Metastatic Lung Carcinoma in the Adrenal Gland (tissue), 1 donor: ENCODE measurements around the genes TAMALIN, ATG101, KRT5 and KRT2.

GRCh38 chr12:51907760-51907941 lies 347 bp downstream of the ACVRL1 start:
- PRO-cap: no peak

- PRO-cap: unidirectional peak, plus-strand start at chr12:51912323
Observed at GRCh38 chr12:51911444-51912685, 4.6 kb downstream of the ACVRL1 start.

GRCh38 chr12:51924603-51925275 lies 17.4 kb downstream of the ACVRL1 start:
- PRO-cap: no peak

DNA sequence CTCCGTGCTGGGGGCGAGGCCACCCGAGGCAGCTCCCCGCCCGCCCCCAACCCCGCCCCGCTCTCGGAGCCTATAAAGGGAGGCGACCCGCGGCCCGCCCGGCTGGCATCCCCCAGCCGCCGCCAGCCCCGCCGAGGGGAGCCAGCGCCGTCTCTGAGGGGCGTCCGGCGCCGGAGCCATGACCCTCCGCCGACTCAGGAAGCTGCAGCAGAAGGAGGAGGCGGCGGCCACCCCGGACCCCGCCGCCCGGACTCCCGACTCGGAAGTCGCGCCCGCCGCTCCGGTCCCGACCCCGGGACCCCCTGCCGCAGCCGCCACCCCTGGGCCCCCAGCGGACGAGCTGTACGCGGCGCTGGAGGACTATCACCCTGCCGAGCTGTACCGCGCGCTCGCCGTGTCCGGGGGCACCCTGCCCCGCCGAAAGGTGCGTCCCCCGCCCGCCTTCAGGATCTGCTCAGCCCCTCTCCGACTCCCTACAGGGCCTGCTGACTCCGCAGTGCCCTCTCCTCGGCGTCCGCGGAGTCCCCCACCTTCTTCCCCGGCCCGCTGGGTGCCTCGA lies at the start of gene TAMALIN:
Gene TAMALIN, plus strand, starts transcription at position 105 of the 559 bp plus-strand sequence.
- PRO-cap: bidirectional peak, plus-strand start at position 105 of the sequence, minus-strand start outside the sequence

GRCh38 chr12:52020000-52020548 lies 13.3 kb downstream of the TAMALIN start:
- PRO-cap: no peak

DNA sequence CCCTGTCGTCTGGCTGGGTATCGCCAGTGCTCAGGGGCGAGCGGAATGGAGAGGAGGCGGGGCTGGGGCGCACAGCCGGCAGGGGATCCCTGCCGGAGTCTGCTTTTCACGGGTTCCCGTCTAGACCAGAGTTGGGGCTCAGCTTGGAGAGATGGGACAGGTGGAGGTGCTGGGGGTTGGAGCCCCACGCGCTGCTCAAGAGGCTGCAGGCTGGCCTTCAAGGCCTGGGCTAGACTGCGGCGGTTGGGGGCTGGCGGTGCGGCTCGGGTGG lies 16.2 kb downstream of the TAMALIN start:
- PRO-cap: bidirectional peak, plus-strand start at position 26 of the sequence, minus-strand start outside the sequence

- PRO-cap: unidirectional peak, minus-strand start at chr12:52038628
Observed at GRCh38 chr12:52038533-52039217, 12.6 kb upstream of the NR4A1 start.

DNA sequence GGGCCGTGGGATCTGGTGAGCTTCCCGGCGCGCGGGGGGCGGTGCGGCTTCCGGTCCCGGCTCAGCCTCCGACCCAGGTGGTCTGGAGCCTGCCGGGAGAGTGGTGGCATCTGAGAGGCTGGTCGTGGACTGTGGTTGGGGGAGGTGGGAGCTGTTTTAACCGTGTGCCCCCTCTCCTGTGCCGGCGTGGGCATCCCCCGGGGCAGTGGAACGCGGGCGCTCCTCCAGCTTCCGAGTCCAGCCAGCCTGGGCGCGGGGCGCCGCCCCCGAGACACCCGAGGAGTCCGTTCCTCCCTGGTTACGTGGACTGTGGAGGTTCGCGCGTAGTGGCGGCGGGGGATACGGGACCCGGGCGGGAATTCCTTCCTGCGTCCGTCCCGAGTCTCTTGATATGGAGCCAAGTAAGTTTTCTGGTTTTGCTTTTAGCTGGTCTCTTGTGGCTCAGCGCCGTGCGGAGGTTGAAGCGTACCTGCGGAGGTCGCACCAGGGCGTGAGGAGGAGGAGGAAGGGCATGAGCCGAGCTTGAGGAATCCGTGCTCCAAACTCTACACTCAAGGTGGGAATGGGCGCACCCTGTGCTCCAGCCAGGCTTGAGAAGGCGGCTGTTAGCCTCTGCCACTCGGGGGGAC lies at the start of gene ATG101:
Gene ATG101, plus strand, starts transcription at position 51 of the 629 bp plus-strand sequence.
- PRO-cap: bidirectional peak, plus-strand start at position 76 of the sequence, minus-strand start outside the sequence

- PRO-cap: no peak
Observed at GRCh38 chr12:52122955-52123327, 43.4 kb downstream of the SMIM41 start.

GRCh38 chr12:52170899-52171371 lies 20.9 kb downstream of the KRT80 start:
- PRO-cap: no peak

- PRO-cap: no peak
Observed at GRCh38 chr12:52207938-52208371, 16.1 kb upstream of the KRT80 start.

- PRO-cap: bidirectional peak, plus-strand start at chr12:52247652, minus-strand start at chr12:52247468
Observed at GRCh38 chr12:52247345-52248377, 14.6 kb downstream of the KRT7 start.

DNA sequence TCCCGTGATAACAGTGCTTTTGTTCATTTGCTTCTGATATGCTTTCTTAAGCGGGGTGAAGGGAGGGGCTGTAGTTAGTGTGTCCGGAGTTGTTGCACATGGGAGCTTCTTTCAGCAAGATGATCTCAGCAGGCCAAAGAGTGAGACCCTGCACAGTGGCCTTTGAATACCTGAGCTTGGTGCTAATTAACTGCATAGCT lies 17.9 kb downstream of the KRT85 start:
- PRO-cap: unidirectional peak, plus-strand start at position 77 of the sequence

DNA sequence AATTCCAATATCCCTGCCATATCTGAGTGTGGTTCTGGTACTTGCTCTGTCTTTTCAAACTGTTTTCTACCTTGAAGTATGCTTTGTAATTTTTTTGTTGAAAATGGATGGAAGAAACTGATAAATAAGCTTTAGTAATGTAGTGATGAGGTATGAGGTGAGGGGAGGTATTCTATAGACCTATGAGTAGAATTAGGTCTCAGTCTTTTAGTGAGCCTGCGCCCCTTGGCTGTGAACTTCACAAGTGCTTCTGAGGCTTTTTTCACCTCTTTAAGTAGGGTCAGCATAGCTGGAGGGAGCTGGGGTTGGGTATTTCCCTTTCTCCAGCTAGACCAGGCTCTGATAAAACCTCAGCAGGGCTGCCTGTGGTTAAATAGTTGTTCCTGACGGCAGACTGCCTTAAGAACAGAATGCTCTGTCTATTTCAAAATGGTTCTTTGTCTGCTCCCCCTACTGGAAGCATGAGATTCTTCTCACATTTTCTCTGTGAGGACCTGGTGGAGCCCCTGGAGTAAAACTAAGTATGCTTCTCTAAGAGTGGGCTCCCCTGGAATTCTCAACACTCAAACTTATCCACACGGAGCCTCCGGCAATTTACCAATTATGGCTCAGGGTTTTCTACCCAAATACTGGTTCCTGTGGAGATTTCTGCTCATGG lies 13.2 kb downstream of the KRT5 start:
- PRO-cap: no peak

DNA sequence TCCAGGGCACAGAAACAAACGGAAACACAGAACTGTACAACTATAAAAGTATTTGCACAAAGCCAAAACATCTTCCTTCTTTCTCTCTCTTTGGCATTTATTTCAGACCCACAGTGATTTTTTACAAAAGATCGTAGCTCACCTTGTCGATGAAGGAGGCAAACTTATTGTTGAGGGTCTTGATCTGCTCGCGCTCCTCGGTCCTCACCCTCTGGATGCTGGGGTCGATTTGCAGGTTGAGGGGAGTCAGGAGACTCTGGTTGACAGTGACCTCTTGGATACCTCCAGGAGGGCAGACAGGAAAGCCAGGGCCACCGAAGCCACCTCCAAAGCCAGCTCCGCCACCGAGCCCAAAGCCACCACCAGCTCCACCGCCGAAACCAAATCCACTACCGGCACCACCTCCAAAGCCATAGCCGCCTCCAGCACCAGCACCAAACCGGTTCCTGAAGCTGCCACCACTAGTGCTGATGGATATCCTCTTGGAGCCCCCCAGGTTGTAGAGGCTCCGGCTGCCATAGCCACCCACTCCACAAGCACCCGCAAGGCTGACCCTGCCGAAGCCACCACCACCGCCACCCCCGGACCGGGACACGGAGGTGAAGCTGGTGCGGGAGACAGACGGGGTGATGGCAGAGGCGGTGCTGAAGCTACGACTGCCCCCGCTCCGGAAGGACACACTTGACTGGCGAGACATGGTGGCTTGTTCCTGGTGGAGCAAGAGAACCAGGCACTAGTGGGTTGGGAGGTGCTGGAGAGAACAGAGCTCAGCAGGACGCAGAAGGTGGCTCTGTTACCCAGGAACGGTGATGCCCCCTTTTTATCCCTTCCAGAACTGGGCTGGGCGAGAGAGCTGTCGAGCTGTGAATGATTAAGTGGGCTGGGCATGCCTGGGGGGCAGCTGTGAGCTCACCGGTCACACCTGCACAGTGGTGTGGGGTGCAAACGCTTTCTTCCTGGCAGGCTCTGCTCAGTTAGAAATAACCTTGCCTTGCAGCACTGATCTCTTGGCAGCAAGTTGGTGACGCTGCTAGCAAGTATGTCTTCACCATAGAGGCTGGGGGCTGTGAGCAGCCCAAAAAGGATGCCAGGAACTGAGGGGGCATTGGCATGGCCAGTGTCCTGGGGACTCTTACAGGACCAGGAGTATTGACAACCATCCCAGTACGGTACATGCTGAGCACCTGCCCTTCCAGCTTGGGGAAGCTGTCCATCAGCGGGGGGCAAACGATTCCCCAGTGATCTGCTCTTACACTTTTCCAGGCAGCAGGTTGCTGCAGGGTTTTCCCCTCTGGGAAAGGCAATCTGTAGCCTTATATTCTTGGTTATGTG lies at the start of gene KRT5:
Gene KRT5, minus strand, starts transcription at position 795 of the 1,332 bp plus-strand sequence.
- PRO-cap: no peak

DNA sequence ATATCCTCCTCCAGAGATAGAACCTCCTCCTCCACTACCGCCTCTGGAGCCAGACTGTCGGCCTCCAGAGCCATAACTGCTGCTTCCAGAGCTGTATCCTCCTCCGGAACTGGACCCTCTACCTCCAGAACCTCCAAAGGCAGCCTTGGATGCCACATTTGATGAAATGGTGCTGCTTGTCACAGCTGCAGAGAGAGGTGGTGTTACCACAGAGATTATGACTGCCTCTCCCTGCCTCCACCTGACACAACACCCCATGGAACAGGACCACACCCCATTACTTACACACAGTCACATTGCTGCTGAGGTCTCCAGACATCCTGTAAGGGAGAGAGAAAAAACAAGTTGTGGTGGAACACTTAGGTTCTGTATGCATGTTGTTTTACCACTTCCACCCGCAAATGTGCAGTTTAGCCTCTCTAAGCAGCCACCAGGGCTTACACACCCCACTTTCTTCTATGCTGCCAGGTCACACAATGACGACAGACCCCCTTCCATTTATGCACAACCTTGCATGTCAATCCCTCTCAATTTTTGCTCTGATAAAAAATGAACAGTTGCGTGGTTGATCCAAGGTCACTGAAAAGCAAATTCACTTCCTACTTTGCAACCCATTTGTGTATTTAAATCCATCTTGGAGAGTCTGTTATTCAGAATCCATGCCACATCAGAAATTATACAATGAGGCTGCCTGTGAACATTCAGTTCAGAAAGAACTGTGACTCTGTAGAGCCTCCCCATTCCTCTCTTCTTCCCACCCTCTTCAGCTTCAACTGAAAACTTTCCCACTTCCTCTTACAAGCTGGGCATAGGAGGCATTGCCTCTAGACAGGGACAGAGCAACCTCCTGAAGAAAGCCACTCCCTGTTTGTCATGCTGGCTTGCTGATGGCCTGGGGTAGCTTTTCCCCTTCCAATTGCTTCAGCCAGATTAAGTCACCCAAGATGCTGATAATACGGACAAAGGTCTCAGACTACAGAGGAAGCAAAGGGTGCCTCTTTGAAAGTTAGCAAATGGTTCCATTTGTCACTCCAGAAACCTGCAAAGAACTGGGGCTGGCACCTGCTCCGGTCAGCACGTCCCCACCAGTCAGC lies 6.4 kb downstream of the KRT2 start:
- PRO-cap: no peak

- PRO-cap: no peak
Observed at GRCh38 chr12:52652029-52652488, at the start of gene KRT2. Gene KRT2 (minus strand): TSS chr12:52652211.

DNA sequence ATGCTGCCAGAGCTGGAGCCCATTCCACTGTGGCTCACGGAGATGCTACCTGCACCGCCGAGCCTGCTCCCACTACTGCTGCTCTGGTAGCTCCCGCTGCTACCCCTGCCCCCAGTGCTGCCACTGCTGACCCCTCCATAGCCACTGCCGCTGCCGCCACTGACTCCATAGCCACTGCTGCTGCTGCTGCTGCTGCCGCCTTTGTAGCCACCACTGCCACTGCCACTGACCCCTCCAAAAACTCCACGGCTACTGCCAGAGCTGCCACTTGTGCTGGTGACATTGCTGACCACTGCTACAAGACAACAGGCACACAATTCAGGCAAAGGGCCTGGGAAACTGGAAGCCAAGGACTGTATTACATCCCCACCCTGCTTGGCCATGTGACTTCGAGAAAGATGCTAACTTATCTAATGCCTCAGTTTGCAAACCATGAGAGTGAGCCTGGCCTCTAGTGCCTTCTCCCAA lies 8.3 kb downstream of the KRT76 start:
- PRO-cap: no peak

DNA sequence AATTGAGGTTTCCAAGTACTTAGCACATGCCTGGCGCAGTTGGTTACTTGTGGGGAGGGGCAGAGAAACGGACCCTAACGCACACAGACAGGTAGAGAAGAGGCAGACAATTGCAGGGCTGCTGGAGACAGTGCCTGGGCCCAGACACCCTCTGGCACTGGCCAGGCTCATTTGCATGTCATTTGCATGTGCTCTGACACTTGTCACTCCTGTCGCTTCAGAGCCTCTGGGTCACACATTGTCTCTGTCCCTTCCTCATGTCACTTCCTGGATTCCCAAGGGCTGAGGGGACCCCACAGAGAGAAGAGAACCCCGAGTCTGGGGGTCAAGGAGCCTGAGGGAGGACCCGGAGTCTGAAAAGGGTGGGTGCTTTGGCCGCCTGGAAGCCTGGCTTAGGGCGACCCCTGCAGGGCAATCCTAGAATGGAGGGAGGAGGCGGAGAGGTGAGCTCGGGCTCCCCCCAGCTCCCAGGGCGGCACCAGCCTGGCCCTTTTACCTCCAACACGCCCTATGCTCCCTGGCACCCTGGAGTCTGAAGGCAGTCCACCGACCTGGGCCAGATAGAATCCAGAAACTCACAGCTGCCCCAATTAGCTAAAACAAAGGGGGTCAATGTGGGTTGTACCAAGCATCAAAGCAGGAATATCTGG lies 21.6 kb upstream of the KRT78 start:
- PRO-cap: unidirectional peak, plus-strand start at position 520 of the sequence

- PRO-cap: no peak
Observed at GRCh38 chr12:52895778-52896563, 8.9 kb downstream of the KRT8 start.